GM23338 (cell line): ENCODE measurements around the gene LHX2.

GRCh38 chr9:121736760-121737319 lies 85.4 kb downstream of the DAB2IP start:
- PRO-cap: bidirectional peak, plus-strand start at chr9:121737202, minus-strand start at chr9:121737021
- RAMPAGE, long total RNA: no peak

- PRO-cap: no peak
- RAMPAGE, long total RNA: no peak
Measured at GRCh38 chr9:121750671-121751100, 99.3 kb downstream of the DAB2IP start.

GRCh38 chr9:121753762-121754595 lies 102.5 kb downstream of the DAB2IP start:
- PRO-cap: no peak
- RAMPAGE, long total RNA: no peak

GRCh38 chr9:121774189-121774487 lies 122.7 kb downstream of the DAB2IP start:
- PRO-cap: no peak
- RAMPAGE, long total RNA: no peak

- PRO-cap: no peak
- RAMPAGE, long total RNA: no peak
Measured at GRCh38 chr9:122001486-122001883, 91.6 kb downstream of the TTLL11 start.

DNA sequence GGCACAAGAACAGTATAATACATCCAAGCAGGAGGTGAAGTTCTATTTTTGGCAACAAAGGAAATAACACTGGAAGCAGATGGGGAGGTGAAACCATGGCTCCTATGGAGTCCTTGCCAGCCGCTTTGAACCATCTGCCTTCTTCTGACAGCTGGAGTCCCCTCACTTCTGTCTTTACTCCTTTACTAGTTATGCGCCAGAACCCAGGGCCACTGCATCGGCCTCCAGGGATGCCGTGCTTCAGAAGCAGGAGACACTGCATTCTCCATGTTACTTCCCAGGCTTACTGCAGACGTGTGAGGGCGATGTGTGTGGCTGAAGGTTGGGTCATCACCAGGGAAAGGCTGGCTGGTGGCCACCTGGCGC lies 77.8 kb downstream of the TTLL11 start:
- PRO-cap: no peak
- RAMPAGE, long total RNA: no peak

GRCh38 chr9:122265871-122266587 lies 1.3 kb downstream of the MRRF start:
- PRO-cap: no peak
- RAMPAGE, long total RNA: no peak

DNA sequence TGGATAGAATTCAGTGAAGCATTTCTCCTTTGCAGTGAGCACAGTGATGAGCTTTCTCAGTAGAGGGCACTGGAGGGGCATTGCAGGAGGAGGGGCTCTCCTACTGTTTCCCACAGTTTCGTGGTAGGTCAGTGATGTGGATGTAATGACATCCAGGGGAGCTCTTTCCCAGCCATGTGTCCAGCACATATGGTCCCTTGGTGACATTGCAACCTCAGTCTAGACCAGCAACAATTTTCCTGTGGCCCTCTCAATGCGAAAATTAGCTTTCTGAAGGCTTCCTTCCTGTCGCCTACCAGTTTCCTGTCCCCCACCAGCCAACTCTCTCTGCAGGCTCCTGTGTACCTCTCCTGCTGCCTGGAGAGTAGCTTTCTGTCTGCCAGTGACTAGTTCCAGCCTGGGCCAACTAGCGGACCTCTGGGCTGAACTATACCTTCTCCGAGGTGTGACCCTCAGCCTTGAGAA lies 7.0 kb upstream of the PDCL start:
- PRO-cap: unidirectional peak, plus-strand start at position 115 of the sequence
- RAMPAGE, long total RNA: no peak

- PRO-cap: no peak
- RAMPAGE, long total RNA: no peak
Measured at GRCh38 chr9:122846143-122847068, 18.0 kb upstream of the PDCL start.

GRCh38 chr9:122903695-122903902 lies 1.6 kb downstream of the RC3H2 start:
- PRO-cap: no peak
- RAMPAGE, long total RNA: no peak

- PRO-cap: no peak
- RAMPAGE, long total RNA: no peak
Measured at GRCh38 chr9:122931860-122932332, 584 bp upstream of the ZBTB26 start.

DNA sequence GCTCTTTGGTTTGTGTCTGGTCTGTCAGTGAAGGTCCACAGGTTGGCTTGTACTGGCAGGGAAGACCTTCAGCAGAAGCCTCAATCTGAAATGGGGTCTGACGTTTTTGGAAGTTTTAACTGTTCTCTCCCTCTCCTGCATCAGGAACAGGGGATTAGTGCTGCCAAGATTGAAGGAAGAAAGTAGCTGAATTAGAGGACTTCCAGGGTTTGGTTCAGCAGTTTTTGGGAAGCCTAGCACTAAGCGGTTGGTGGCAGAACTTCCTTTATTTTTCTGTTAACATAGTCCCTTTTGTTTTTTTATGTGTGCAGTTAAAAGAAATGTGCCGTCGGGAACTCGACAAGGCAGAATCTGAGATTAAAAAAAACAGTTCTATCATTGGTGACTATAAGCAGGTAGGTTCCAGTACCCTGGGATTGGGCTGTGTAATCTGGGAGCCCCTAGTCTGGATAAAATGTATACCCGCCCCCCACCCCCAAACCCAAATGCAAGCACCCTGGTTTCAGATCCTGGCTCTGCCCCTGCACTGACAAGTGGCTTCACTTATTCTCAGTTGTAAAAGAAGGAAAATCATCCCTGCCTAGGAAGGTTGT lies 65.0 kb downstream of the GPR21 start:
- PRO-cap: no peak
- RAMPAGE, long total RNA: no peak

DNA sequence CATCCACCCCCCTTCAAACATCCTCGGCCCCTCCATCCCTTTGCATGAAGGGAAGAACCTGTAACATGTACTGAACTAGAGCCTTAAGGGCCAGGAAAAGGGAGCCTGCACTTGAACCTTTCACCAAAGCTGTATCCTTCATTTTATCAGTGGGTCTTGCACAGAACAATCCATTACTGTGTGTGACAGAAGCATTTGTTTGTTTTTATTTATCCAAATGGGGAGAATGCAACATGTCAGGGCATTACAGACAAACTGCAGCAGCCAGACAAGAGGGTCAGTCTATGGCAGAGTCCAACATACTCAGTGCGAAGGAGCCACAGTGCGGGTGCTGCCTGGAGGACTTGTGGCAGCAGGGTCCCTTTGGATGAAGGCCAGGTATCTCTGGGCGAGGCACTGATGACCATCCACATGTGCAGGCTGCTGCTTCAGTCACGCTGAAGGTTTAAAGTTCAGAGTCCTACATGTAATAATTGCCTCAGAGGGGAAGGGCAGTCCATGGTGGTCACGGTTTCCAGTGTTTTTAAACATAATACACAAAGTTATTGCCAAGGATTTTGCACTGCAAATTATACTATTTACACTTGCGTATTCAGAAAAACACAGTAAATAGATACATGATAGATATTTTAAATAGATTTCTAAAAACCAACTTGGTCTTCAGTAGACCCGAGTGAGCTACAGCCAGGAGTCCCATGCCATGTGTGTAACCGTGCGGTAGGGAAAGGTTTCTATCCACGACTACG lies 76.0 kb downstream of the GPR21 start:
- PRO-cap: no peak
- RAMPAGE, long total RNA: no peak

DNA sequence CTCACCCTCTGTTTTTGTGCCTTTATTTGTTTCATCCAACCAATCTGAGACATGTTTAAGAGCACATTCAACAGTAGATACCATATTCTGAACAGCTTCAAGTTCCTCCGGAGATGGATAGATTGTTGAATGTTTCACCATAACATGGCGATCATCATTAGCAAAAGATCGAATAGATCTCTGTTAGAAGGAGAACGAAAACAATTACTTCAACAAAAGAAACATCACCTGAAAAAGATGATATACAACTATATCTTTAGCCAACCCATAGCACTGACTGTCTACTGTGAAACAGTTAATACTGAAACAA lies 89.4 kb downstream of the STRBP start:
- PRO-cap: no peak
- RAMPAGE, long total RNA: no peak

GRCh38 chr9:123202735-123203073 lies 65.7 kb downstream of the STRBP start:
- PRO-cap: no peak
- RAMPAGE, long total RNA: no peak

DNA sequence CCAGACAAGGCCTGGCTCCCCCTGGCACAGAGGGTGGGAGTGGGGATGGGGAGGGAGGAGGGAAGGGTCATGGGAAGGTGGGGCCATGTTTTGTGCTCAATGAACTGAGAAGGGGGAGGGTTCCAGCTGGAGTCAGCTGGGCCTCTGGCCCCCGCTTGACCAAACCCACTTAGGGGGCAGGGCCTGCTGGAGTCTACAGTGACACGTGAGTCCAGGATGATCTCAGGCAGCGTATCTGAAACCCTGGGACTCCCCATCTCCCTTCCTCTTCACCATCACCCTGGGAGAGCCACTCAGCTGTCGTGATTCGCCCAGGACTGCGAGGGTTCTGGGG lies 8.5 kb downstream of the CRB2 start:
- PRO-cap: no peak
- RAMPAGE, long total RNA: no peak

DNA sequence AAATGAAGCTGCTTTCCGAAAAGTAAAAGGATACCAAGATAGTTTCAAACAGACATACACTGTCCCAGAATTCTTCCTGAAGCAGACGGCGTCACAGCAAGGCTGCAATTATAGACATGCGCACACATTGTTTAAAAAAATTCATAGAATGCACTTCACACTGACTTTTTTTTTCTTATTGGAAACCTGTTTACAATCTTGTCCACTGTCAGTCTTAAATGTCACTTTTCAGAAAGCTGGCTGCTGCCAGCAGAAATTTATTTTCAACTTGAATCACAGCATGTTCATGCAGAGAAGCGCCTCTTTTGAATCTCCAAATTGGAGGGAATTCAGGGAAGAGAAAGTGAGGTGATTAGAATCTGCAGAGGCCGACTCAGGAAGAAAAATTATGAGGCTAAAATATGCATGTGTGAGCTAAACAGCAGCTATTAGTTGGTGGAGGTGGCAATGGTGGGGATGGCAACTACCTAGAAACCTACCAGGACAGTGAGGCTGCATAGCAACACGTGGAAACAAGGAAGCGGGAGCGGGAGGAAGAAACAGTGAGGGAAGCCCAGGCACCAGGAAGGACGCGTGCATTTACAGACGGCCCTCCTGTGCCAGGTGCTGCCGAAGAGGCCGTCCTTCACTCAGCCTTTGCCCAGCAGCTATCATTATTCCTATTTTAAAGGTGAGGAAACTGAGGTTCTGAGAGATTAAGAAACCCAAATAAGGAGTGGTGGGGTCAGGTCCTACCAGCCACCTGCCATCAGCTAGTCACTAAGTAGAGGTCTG lies 125.0 kb downstream of the CRB2 start:
- PRO-cap: no peak
- RAMPAGE, long total RNA: no peak

DNA sequence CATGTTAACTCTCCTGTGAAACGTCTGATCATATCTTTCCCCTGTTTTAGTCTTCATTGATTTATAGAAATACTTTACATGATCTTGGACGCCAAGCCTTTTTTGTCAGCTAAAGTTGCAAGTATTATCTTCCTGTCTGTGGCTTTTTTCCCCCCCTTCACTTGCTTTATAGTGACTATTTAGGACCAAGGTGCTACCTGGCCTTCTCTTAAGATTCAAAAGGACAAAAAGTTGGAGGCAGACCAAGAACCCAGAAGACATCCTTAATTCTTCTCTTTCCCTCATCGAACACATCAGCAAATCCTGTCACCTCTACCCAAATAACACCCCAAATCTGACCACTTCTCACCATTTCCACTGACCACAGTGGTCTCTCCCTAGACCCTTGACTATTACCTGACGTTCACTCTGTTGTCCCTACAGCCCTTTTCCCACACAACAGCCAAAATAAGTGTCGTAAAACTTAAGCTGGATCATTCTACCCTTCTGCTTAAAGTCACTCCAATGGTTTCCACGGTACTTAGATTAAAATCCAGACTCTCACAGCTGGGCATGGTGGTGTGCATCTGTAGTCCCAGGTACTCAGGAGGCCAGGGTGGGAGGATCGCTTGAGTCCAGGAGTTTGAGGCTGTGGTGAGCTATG lies 178.9 kb downstream of the CRB2 start:
- PRO-cap: no peak
- RAMPAGE, long total RNA: no peak

DNA sequence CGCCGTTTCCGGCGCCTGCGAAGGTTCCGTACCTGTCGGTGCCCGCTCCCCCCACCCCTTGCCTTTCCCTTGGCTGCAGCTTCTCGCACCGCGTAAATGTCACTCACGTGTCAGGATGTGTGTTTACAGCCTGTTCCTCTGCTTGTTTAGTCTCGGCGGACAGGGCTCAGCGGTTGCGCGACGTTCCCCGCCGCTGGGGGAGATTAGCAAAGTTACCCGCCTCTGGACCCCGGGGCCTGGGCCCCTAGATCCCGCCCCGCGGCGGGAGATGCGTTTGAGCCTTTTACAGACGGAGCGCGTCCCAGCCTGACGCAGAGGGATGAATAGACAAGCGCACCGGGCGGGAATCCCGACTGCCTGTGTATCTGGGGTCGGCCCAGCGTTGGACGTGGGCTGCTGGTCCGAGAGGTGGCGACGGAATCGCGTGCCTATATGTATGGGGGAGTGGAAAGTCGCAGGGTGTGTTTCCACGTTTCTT lies 2.6 kb upstream of the LHX2 start:
- PRO-cap: no peak
- RAMPAGE, long total RNA: no peak

DNA sequence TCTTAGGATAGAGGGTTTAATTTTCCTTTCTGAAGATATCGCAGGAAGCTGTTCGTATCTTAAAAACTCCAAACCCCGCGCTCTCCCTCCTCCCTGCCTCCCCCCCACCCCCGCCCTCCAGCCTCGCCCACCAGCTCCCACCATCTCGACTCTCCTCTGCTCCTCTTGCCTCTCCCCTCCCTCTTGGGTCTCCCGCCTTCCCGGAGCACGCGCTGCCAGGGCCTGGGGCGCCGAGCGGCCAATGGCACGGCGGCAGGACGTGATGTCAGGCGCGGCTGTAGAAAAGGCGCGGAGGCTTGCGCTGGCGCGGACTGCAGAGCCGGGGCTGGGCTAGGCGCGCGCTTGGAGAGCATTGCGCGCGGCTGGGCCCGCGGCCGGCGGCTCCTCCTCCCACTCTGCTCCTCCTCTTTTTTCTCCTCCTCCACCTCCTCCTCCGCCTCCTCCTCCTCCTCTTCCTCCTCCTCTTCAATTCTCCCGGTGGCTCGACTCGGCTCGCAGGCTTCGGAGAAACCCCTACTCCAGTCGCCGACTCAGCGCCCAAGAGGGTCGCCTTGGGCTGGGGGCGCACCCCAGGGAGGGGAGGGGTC lies at the start of gene LHX2:
Gene LHX2 (plus strand): TSS at position 468 of the 587 bp plus-strand sequence.
- PRO-cap: bidirectional peak, plus-strand start at position 309 of the sequence, minus-strand start at position 158 of the sequence
- RAMPAGE, long total RNA: no peak